Lower leg skin (tissue), 2 donors: ENCODE measurements around the genes BLZF1, CCDC181 and GORAB.

DNA sequence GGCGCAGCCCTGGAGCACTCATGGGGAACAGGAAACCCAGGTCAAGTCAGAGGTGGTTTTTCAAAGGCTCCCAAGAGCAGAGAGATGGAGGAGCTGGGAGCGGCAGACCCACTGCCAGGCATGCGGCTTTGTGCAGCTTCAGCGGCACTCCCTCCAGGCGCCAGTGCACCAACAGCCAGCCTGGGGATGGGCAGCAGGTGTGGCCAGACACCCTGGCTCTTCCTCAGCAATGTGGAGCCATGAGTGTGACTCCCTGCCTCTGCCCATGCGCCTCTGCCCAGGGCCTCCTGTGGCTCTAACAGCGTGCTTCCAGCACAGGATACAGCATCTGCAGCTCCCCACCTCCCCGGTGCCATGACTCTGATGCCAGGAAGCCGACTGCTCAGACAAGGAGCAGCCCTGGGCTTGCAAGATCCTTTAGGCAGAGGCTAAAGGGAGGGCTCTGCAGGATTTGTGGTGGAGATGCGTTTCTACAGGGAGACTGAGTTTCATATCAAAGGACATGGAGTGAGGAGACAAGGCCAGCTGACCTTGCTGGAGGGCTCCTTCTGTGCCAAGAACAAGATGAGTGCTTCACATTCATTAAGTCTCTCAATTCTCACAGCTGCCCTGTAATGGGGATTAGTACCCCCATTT lies 47.1 kb downstream of the GPR161 start:
- PRO-cap = no peak
- RAMPAGE, long total RNA, 2 experiments = no peak in any of the 2 experiments

DNA sequence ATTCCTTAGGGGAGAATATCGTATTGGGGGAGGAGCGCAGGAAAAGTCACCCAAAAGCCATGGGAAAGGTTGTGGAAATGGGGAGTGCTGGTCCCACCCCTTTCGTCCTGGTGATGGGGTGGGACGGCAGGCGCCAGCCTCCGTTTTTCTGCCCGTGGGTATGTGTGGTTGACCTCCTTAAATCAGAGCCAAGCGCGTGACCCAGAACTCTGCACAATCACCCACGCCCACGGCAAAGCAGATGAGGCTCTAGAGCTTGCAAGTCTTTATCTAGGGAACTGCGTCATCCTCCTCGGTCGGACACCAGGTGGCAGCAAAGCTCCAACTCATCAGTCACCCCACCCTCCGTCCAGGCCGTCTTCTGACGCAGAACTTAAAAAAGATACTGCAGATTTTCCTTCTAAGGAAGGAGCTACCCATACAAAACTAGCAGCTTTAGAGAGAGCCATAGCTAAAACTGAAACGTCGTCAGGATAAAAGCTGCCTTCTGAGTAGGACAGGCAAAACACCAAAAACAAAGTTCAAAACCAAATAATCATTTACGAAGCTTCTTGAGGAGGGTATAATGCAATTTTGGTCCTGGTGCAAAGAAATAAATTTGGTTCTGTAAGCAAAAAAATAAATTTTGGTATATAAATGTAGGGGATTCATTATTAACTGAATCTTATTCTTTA lies 62.0 kb downstream of the TBX19 start:
- PRO-cap = no peak
- RAMPAGE, long total RNA, 2 experiments = no peak in any of the 2 experiments

DNA sequence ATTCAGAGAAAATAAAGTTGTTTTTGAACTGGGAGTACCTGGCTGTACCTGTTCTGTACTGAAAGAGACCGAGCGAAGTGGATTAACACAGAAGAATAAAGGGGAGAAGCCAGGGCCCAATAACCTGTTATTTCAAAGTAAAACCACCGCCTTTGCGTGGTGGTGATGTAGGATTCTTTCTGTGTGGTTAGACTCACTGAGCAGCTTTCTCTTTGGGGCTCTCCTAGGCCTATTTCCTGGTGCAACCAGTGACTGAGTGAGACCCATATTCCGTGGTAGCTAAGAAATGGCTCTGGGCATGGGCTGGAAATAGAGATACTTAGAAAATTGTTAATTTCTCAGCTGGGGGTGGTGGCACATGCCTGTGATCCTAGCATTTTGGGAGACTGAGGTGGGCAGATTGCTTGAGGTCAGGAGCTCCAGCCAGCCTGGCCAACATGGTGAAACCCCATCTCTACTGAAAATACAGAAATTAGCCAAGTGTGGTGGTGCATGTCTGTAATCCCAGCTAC lies 99.8 kb downstream of the XCL2 start:
- PRO-cap = no peak
- RAMPAGE, long total RNA, 2 experiments = no peak in any of the 2 experiments

DNA sequence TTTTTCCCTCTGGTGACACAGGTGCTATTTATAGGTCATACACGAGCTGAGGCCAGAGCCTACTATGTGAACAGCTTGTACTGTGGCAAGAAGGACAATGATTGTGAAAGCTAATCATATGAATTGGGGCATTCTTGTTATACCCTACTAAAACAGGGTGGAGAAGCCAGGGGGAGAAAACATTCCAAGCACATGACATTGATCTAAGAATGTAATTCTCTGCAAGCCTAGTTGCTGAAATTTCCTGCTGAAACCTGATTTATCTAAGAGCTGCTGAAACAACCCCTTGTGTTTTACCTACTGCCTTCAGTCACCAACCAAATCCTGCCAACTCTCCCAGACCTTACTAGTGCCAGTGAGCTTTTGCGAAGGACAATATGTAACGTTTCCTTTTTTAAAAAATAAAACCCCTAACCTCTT lies 60.4 kb downstream of the XCL1 start:
- PRO-cap = no peak
- RAMPAGE, long total RNA, 2 experiments = no peak in any of the 2 experiments

DNA sequence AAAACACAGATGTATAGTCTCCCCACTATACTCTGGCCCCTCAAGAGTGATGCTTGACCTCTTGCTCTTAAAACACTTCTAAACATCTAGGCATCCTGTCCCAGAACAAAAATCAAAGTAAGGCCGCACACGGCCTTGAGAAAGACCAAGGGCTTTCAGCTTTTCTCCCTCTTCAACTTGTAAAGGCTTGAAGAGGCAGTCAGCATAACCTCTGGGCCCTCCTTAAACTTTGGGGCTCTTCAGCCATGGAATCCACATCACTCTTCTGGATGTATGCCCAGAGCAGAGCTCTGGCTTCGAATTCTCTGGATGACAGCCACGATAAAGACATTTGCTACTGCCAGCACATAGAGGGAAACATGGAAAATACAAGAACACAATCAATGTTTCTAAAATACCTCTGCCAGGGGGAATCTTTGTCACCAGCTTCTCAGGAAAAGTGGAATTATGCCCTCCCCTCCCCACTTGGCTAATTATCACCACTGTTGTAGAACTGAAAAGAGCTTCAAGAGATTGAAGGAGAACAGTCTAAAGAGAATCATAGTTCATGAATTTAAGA lies 38.9 kb upstream of the DPT start:
- PRO-cap = no peak
- RAMPAGE, long total RNA, 2 experiments = no peak in any of the 2 experiments

DNA sequence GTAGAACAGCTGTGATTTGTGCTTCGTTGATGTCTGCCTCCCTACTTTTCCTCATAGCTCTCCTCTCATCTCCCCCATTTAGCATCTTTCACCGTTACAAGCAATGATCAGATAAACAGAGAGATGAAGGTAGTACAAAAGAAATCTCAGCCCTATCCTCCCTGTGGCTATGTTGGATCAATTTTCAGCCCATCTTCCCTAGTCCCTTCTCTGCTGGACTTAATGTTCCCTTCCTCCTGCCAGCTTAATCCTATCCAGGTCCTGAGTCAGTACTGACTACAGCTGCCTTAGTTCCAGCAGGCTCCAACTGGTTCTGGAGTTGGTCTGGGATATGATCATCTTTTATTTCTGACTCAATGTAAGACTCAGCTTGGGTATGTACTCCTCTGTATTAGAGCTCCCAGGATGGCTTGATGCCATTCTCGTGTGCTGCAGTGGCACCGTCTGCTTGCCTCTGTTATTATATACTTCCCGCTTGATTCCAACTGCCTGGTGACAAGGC lies 164.2 kb upstream of the DPT start:
- PRO-cap = no peak
- RAMPAGE, long total RNA, 2 experiments = no peak in any of the 2 experiments

GRCh38 chr1:168945839-168946299 lies 160.6 kb upstream of the ATP1B1 start:
- PRO-cap = no peak
- RAMPAGE, long total RNA, 2 experiments = no peak in any of the 2 experiments

- PRO-cap = no peak
- RAMPAGE, long total RNA, 2 experiments = no peak in any of the 2 experiments
Observed at GRCh38 chr1:169102457-169103022, 4.0 kb upstream of the ATP1B1 start.

DNA sequence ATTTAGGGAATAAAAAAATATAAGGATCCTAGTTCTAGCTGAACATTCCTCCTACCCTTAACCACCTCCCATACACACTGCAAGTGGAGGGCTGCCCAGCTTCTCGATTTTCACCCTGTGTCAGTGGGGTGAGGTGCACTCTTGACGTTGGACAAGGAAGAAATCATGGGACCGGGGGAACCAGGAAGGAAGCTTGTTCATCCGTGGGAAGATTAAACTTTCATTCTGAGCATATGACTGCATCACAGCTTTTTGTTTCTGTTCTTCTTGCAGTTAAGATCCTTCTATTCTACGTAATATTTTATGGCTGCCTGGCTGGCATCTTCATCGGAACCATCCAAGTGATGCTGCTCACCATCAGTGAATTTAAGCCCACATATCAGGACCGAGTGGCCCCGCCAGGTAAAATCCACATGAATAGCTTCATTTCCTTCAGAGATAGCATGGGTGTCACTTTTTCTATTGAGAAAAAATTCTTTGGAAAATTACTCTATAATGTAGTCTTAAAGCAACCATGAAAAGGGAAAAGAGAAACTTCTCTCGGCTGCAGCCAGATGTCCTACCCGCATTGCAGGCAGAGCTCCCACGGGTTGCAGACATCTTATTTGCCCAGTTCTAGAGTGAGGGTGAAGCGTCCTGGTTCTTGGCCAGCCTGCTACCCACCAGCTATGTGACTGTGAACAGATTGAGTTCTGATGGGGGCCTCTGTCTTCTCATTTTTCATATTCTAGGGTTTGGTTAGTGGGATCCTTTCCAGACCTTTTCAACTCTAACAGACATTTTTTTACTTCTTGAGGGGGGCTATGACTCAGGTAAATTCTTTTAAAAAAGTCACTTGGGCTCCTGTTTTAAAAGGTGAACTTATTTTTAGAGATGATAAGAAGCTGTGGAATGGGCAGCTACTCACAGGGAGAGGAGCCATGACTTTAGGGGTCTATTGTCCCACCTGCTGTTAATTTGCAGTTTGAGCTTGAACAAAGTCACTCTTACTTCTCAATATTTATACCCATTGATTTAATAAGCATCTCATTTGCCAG lies 4.9 kb downstream of the ATP1B1 start:
- PRO-cap = no peak
- RAMPAGE, long total RNA, 2 experiments = no peak in any of the 2 experiments

DNA sequence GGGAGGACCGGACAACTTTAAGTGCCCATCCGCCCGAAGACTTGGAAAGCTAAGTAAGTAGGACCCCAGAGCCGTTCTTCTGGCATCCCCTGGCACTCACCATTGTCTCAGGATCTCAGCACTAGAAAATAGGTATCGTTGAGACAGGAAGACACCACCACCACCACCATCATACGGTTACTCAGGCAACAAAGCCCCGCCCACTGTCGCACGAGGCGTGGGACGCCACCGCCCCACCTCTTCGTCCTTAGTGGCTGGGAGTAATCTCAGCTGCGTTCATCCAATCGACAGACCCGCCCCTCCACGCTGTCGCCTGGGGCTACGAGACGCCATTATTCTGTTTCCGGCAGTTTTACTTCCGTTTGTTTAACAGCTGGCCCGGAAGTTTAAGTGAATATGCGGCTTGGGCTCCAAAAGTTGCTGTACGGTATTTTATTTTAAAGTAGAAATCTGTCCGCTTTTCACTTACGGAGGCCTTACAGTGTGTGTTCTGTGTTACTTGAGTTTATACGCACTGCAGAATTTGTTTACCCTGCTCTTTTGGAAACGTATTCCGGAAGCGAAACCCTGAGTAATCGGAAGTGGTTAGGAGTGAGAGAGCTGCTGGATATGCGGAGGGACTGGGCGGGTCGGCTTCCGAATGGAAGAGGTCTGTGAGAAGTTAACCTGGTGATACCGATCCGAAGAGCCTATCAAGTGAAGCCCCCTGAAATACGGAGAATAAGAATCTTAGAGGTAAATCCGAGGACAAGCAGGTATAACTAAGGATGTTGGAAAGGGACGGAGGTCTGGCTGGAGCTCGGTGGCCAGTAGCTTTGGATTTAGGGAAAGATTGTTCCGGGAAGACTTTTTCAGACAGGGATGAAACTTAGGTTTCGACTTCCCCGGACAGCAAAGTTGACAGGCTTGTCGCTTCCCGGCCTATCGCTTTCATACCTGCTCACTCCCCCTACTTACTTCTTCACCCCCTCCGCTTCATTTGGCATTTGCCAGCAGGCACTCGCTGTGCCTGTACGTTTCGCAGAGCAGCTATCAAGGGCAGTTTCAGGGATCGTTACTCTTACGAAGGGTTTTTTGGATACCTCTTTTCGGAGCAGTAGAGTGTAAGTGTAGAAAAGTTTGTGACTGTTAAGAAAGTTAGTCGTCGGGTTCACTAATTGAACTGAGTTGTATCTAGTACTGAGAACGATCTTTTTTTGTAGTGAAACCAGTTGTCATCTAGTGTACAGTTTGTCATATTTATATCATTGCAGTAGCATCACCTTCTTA lies at the start of gene BLZF1:
Gene BLZF1, plus strand, starts transcription at position 588 of the 1,269 bp plus-strand sequence.
- PRO-cap = unidirectional peak, plus-strand start at position 588 of the sequence
- RAMPAGE, long total RNA, 2 experiments = start-site peak on the plus strand in 1 of 2 experiments, centred at position 600 of the sequence, 153 reads per replicate

GRCh38 chr1:169427329-169427681 lies at the start of gene CCDC181:
CCDC181 (minus strand) TSS chr1:169427474.
- PRO-cap = no peak
- RAMPAGE, long total RNA, 2 experiments = no peak in any of the 2 experiments

- PRO-cap = unidirectional peak, plus-strand start at chr1:169483776
- RAMPAGE, long total RNA, 2 experiments = start-site peak on the minus strand in 1 of 2 experiments, at chr1:169483732-169484011 at its widest, 15 reads per replicate
Observed at GRCh38 chr1:169483286-169483974, 2.3 kb downstream of the SLC19A2 start.

- PRO-cap = no peak
- RAMPAGE, long total RNA, 2 experiments = no peak in any of the 2 experiments
Observed at GRCh38 chr1:169576266-169576788, 10.0 kb downstream of the F5 start.

DNA sequence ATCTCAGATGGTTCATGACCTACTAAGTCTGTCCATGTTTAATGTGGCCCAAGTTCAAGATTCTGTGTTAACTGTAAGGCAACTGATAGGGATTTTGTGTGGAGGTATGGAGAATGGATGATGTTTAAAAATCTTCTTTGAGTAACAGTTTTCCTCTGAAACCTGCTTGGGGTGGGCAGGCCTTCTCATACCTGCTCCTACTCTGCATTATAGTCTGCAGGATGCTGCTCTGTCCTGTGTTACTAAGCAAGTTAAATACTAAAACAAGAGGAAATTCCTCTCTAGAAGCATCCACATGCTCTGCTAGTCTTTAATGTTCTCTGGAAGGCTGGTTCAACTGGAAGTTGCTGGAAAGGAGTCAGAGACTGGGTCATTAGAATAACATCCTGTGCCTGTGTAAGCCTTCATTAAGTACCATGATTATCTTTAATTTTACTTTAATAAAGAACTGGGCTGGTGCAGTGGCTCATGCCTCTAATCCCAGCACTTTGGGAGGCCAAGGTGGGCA lies 5.9 kb downstream of the SELP start:
- PRO-cap = no peak
- RAMPAGE, long total RNA, 2 experiments = no peak in any of the 2 experiments

GRCh38 chr1:169727171-169727698 lies 6.6 kb downstream of the SELE start:
- PRO-cap = no peak
- RAMPAGE, long total RNA, 2 experiments = no peak in any of the 2 experiments

- PRO-cap = no peak
- RAMPAGE, long total RNA, 2 experiments = no peak in any of the 2 experiments
Observed at GRCh38 chr1:170218312-170218793, 72.6 kb downstream of the NTMT2 start.

- PRO-cap = bidirectional peak, plus-strand start at chr1:170532434, minus-strand start at chr1:170532035
- RAMPAGE, long total RNA, 2 experiments = start-site peak on the plus strand in 1 of 2 experiments, at chr1:170532125-170532151 at its widest, 27 reads per replicate
Observed at GRCh38 chr1:170531905-170533155, at the start of gene GORAB. GORAB (plus strand) TSS chr1:170532166.

- PRO-cap = unidirectional peak, plus-strand start at chr1:170661981; bidirectional peak, plus-strand start at chr1:170662281, minus-strand start at chr1:170662315
- RAMPAGE, long total RNA, 2 experiments = no peak in any of the 2 experiments
Observed at GRCh38 chr1:170661820-170662426, 2.0 kb upstream of the PRRX1 start.

DNA sequence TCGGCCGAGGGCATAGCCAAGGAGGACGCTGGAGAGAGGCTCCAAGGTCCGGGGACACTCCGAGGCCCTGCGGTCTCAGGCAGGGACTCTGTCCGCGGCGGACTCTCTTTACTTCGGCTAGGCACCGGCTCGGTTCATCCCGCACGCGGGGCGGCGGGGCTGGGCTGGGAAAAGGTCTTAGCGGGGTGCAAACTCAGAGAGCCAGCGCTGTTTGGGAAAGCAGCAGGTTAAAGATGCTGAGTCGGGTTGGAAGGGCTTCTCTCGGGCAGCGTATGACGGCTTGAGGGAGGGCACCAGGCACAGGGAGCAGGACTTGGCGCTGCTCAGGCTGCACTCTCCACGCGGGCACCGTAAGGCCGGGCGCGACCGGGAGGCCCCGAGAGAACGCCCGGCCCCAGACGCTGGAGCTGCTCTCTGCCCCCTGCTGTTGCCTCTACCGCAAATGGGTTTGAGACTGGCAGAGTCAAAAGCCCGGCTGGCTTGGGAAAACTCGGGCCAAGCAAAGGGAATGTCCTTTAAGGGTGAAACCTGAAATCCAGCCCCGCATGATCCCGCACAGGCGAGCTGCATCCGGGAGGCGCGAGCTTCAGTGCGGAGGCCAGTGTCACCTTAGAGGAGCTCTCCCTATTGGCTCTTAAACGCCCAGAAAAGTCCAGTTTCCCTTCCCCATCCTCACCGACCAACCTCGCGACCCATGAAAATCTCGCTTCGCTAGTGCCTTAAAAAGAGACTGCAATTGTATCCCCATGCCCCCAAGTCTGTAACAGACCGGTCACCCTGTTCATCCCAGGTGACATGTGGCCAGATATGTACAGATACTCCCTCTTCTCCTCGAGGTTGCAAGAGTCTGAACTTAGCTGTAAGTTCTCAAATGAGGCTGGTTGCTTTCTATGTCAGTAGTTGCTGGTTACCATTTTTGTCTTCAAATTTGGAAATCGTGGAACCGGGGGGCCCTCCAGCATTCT lies 988 bp downstream of the PRRX1 start:
- PRO-cap = bidirectional peak, plus-strand start at position 685 of the sequence, minus-strand start at position 611 of the sequence
- RAMPAGE, long total RNA, 2 experiments = no peak in any of the 2 experiments

DNA sequence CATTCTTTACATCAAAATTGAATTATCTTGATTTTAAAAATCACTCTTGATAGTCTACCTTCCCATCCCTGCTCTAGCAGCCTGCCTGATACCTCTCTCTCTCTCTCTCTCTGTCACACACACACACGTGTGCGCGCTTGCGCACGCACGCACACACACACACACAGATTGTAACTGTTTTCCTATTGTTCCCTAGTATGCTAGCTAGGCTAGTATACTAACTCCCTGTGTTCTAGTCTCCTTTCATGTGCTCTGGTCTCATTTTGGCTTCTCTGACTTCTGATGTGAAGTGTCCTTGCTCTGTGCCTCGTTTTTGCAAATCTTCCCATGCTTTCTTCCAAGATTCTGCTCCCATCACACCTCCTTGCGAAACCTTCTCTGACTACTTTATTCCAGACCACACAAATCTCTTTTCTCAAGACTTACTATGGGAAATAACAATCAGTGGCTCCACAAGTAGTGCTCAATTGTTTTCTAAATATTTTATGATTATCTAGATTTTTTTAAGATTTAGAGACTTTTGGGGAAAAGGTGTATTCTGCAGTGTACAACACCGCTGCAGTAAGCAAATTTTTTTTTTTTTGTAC lies 10.3 kb downstream of the PRRX1 start:
- PRO-cap = no peak
- RAMPAGE, long total RNA, 2 experiments = no peak in any of the 2 experiments